Lower leg skin (tissue), 2 donors: ENCODE measurements around a stretch of chr10.

GRCh38 chr10:77589340-77590389 lies 47.9 kb downstream of the KCNMA1 start:
- PRO-cap, result no peak
- RAMPAGE, long total RNA, 2 experiments, result no peak in any of the 2 experiments

- PRO-cap, result no peak
- RAMPAGE, long total RNA, 2 experiments, result no peak in any of the 2 experiments
Observed at GRCh38 chr10:77592791-77593394, 44.7 kb downstream of the KCNMA1 start.

GRCh38 chr10:77635333-77635828 lies 2.2 kb downstream of the KCNMA1 start:
- PRO-cap, result no peak
- RAMPAGE, long total RNA, 2 experiments, result no peak in any of the 2 experiments

- PRO-cap, result no peak
- RAMPAGE, long total RNA, 2 experiments, result no peak in any of the 2 experiments
Observed at GRCh38 chr10:77773884-77774329, 136.3 kb upstream of the KCNMA1 start.

DNA sequence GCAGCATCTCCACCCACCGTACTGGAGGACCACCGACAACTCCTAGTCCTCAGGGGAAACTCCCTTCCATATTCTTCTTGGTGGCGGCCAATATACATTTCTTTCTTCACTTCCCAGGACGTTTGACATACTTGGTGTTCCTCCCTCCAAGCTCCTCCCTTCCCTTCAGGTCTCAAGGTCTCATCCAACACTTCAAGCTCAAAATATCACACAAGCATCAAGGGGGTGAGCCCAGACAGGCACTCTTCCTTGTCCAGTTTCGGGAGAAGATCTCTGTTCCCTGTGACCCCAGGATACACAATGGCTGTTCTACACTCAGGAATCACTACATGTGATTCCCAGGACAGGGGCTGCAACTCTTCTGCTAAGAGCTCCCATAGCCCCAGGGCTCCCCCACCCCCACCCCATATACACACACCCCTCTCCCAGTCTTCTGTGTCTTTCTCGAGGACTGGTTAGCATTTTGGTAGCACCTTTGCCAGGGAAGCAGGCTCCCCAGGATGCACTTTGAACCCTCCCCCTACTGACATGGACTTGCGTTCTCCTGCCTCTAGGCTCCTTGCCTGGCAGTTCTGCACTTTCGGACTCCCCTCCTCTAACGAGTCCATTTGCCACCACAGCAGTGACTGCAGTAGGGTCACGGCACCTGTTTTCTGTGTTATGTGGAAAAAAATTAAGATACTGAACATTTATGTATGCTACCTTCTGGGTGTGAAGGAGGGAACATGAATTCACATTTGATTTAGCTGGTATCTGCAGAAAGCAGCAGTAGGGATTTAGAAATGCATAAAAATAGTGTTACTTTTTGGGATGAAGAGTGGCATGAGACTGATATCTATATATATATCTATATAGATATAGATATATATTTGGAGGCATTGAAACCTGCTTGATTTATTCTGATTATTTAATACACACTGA lies 141.4 kb upstream of the KCNMA1 start:
- PRO-cap, result no peak
- RAMPAGE, long total RNA, 2 experiments, result no peak in any of the 2 experiments

DNA sequence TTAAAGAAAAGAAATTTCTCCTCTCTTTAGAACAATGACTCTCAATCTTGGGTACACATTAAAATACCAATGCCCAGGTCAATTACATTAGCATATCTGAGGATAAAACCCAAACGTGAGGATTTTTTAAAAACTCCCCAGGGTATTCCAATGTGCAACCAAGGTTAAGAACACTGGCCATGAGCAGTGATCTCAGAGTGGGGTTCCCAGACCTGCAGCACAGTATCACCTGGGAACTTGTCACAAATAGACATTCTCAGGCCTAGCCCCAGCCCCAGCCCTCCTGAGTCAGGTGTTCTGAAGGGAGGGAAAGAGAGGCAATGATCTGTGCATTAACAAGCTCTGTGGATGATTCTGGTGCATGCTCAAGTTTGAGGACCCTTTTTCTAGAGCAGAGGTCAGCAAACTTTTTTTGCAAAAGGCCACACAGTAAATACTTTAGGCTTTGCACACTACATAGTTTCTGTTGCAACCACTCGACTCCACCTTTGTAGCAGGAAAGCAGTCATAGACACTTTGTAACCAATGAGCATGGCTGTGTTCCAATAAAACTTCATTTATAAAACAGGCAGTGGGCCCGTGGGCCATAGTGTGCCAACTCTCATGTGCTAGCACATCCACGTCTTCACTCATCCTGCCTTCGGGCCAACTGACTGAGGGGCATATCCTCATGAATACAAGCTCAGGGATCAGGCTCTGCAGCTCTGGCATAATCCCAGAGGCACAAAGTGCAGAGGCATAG lies 71.4 kb downstream of the DLG5 start:
- PRO-cap, result no peak
- RAMPAGE, long total RNA, 2 experiments, result no peak in any of the 2 experiments

- PRO-cap, result no peak
- RAMPAGE, long total RNA, 2 experiments, result no peak in any of the 2 experiments
Observed at GRCh38 chr10:77919846-77920185, 6.7 kb downstream of the DLG5 start.

- PRO-cap, result no peak
- RAMPAGE, long total RNA, 2 experiments, result no peak in any of the 2 experiments
Observed at GRCh38 chr10:77983669-77984370, 45.5 kb downstream of the POLR3A start.

DNA sequence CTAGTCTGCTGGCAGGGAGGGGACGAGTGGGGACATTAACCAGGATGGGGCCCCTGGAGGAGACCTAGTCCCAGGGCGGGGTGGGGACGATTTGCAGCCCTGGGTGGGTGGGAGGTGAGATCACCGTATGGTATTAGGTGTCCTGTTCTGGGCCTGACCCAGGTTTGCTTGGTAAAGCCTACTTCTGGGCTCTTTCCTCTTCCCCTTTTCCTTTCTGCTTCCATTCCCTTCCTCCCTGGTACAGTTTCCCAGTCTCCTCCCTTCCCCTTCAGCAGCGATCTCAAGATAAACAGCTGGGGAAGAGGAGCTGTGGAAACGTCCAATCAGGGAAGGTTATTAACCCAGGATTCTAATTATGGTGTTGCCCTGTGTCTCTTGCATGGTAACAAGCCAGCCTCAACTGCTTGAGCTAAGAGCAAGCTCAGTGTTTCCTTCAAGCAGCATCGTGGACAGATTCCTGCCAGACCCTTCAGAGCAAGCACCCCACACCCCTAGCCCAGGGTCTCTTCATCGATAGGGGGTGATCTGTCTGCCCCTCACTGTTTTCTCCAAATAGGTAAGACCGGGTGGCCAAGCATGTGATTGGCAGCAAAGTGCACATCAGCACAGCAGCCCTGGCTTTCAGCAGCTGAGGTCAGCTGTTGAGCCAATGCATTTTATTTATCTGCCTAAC lies 233.4 kb downstream of the RPS24 start:
- PRO-cap, result no peak
- RAMPAGE, long total RNA, 2 experiments, result no peak in any of the 2 experiments

DNA sequence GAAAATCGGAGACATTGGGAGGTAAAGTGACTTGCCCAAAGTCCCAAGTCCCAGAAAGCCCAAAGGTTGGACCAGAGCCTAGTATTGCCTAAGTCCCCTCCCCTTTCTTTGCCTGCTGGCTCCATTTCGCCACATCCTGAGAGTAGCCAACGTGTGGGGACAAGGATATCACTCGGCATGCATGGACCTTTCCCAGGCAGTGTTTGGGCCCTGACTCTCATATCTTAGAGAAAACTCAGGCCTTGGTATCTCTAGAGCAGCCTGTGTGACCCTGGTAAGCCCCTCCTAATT lies 294.2 kb upstream of the ZMIZ1 start:
- PRO-cap, result no peak
- RAMPAGE, long total RNA, 2 experiments, result no peak in any of the 2 experiments

DNA sequence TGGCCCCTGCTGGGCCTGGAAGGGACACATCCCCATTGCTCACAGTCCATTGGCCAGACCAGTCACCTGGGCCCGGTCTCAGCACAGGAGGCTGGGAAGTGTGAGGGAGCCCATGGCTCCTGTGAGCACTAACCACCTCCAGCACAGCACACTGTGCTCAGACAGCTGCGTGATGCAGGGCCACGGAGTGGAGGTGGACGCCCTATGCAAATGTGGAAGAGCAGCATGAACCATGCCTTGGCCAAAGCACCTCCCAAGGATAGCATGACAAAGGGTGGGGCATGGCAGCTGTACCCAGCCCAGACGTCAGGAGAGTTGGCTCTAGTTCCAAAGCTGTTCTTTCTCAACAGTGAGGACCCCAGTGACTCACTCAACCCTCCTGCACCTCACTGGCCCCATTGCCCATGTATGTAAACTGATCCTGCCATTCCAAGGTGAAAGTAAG lies 120.1 kb upstream of the ZMIZ1 start:
- PRO-cap, result unidirectional peak, minus-strand start at position 153 of the sequence
- RAMPAGE, long total RNA, 2 experiments, result no peak in any of the 2 experiments

DNA sequence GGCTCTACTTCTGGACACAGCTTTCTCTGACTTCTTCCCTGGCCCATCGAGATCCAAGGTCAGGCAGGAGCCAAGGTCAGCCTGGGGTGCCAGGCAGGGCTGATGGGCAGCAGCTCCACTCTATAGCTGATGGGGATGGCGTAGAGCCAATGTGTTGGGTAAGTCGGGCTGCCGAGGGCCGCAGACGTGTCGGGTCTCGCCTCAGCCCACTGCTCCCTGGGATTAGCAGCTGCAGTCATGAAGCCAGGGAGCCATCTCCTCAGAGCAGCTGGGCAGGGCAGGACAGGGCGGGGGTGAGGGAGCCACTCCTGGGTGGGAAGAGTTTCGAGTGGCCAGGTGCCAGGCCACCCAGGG lies 117.8 kb upstream of the ZMIZ1 start:
- PRO-cap, result unidirectional peak, minus-strand start at position 294 of the sequence
- RAMPAGE, long total RNA, 2 experiments, result no peak in any of the 2 experiments

DNA sequence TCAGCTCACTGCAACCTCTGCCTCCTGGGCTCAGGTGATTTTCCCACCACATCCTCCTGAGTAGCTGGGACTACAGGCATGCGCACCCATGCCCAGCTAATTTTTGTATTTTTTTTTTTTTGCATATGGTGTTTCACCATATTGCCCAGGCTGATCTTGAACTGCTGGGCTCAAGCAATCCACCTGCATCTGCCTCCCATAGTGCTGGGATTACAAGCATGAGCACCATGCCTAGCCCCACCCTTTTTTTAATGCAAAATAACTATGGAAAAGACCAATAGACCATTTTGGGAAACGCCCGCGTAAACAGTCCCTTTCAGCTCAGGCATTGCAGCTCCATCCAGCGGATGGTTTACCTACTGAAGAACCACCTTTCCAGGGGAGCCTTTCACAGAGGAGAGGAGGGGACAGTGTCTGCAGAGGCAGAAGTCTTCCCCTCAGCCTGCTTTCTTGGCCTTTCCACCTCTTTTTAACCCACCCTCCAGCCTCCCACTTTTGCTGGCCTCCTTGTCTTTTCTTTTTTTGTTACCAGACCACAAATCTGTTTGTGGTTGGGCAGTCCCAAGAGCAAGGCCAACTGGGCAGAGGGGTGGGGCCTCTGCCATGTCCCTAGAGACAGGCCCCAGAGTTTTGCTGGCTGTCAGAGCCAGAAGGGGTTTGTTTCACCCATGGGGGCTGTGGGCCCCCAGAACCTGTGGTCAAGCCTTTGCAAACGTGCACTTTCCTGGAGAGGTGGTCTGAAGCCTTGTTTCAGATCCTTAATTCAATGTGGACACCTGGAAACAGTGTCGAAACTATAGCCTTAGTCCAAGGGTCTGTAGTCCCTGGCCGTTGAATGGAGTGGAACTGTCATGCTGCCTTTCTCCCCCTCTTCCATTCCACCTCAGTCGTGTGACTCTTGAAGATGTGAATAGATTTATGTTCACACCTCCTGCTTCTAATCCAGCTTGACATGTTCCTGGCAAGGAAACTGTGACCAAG lies 10.1 kb downstream of the ZMIZ1 start:
- PRO-cap, result no peak
- RAMPAGE, long total RNA, 2 experiments, result no peak in any of the 2 experiments

- PRO-cap, result no peak
- RAMPAGE, long total RNA, 2 experiments, result no peak in any of the 2 experiments
Observed at GRCh38 chr10:79098706-79099332, 30.1 kb downstream of the ZMIZ1 start.

- PRO-cap, result no peak
- RAMPAGE, long total RNA, 2 experiments, result no peak in any of the 2 experiments
Observed at GRCh38 chr10:79178850-79179152, 110.0 kb downstream of the ZMIZ1 start.

- PRO-cap, result bidirectional peak, plus-strand start at chr10:79242354, minus-strand start at chr10:79242218; bidirectional peak, plus-strand start at chr10:79243055, minus-strand start at chr10:79242942
- RAMPAGE, long total RNA, 2 experiments, result start-site peak on the plus strand in 1 of 2 experiments, at chr10:79242795-79242943 at its widest, 24 reads per replicate
Observed at GRCh38 chr10:79242113-79243143, 104.8 kb upstream of the PPIF start.

DNA sequence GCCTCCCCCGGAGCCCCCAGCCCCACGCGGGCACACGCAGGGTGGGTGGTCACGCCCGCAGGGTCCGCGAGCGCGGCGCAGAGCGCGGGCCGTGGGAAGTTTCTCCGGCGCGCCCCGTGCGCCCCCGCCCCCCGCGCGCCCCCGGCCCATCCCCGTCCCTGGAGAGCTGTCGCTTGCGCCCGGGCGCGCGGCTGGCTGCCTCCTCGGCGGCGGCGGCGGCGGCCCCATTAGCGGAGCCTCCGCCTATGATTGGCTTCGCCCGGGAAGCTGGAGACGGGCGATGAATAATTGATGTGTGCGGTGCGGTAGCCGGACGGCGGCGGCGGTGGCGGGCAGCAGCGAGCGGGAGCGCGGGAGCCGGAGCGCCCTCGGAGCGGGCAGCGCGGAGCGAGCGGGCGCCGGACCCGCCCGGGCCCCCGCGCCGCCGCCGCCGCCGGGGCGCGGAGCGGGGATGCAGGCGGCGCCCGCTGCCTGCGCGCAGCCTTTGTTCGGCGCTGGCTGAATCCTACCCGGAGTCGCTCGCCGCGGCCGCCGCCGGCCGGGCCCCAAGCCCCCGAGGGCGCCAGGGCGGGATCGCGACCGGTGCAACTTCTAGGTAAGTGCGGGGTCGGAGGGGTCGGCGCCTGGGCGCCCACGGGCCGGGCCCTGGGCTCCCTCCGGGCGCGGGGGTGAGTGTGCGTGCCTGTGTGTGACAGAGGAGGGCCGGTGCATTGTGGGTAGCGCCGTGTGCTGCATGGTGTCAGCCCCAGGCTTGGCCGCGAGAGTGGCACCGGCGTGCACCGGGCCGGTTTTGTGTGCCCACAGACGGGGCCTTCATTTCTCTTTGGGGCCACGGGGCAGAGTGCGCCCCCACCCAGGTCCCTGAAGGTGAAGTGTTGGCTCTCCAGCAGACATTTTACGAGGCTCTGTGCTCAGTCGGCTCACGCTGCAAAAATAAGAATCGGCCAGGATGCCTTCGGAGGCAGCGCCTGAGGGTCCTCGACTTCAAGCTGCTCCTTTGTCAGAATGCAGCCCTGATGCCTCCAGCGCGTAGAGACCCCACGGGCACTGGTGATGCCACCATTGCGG lies 103.8 kb upstream of the PPIF start:
- PRO-cap, result unidirectional peak, plus-strand start at position 308 of the sequence
- RAMPAGE, long total RNA, 2 experiments, result no peak in any of the 2 experiments

DNA sequence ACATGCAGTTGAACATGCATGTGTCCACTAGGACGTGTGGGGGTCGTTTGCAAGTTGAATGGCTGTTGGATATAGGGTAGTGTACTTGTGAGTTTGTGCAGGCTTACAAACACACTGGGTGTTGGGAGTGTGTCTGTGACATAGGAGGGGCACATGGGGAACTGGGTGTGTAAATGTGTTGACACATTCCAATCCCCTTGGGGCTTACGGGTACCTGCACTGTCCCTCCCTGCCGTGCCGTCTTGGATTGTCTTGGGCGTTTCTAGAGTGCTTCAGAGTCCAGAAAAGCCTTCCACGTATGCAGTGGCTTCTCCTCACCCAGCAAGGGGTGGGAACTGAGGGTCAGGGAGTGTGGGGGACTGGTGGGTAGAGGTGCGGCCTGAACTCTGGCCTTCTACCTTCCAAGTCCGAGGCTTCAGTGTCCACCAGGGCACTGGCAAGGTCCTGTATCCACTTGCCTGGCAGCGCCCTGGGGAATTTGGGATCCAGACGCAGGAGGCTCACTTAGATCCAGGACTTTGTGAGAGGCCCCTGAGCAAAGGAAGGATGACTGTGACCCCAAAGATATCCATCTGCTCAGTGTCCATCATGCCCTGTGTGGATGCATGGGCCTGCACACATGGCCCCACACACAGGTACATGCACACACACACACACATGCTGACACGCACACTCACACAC lies 93.9 kb upstream of the PPIF start:
- PRO-cap, result no peak
- RAMPAGE, long total RNA, 2 experiments, result start-site peak on the plus strand in 1 of 2 experiments, centred at positions 386 to 459 of the sequence, 5 to 7 reads per replicate

- PRO-cap, result no peak
- RAMPAGE, long total RNA, 2 experiments, result no peak in any of the 2 experiments
Observed at GRCh38 chr10:79254930-79255911, 92.0 kb upstream of the PPIF start.

DNA sequence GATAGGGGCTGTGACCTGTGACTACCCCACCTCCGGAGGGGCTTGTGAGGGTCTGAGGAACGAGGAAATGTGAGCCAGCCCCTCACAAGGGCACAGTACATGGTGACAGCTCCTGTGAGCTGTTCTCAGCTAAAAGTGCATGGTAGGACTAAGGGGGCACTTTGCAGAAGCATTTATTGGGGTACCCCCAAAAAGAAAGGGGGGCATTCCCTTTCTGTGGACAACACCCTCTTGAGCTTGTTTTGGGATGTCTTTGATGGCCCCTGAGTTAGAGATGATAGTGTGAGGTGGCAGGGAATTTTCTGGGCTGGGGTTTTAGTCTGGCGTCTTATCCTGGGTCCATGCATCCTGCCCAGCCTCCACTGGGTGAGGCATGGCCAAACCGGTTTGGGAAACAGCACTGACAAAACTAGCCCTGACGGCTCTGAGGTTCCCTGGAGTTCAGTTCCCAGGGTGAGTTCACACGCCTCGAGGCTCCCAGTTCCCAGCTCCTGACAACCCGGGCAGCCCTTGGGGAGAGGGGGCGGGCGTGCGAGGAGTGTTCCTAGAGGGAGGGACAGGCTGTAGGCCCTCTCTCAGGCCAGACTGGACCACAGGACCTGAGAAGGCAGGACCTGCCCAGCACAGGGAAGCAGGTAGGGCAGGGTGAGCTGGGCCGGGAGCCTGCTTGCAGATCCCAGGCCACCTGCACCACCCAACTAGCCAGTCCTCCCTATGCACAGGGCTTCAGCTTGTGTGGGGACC lies 82.4 kb upstream of the PPIF start:
- PRO-cap, result no peak
- RAMPAGE, long total RNA, 2 experiments, result no peak in any of the 2 experiments